Myometrial cell (primary cell): ENCODE data around the gene WDR72.

DNA sequence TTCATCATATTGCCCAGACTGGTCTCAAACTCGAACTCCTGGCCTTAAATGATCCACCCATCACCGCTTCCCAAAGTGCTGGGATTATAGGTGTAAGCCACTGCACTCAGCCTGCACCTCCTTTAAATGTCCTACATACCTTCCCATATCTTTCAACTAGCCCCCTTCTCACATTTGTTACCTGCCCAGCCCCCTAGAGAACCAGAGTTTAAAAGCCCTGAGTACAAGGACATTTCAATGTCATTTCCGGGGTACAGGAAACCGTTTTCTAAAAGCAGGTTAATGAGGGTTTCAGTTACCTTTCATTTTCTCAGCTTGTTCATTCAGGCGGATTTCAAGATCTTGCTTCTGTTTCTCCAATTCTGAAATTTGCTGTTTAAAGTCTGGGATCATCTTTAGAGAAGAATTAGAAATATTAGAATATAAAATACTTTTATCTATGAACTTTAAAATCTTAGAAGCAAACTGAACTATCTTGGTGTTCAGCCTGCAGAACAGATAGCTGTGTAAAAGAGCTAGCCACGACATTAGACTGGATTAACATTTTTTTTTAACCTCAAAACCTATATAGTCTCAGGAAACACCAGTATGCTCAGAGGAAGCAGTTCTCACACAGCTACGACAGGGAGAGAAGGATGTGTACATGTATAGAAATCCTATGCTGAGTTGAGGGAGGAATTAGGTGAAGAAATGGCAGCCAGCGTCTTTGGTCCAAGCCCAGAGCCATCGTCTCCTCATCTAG is 29.8 kb upstream of the GNB5 start:
- RAMPAGE, long total RNA, result no peak

DNA sequence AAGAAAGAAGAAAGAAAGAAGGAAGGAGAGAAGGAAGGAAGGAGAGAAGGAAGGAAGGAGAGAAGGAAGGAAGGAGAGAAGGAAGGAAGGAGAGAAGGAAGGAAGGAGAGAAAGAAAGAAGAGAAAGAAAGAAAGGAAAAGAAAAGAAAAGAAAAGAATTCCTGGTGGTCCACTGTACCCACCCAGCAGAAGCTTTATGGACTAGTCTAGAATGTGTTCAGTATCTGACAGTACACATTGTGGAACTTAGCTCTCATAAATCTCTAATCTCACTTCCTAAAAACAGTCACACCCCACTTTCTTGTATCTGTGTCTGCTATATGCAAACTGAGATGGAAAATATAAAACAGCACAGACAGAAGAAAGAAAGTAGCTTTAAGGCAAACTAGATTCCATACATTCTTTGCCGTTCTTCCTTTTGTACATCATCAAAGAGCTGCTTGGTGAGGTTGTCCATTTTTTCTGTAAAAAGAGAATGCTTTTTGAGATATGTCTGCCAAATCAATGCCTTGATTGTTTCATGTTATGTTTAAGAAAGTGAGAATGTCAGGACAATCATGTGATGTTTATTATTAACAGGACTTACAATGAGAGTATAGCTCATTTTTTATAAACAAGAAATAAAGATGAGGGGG is 41.1 kb upstream of the GNB5 start:
- RAMPAGE, long total RNA, result no peak

GRCh38 chr15:52294388-52294732 is 1.2 kb downstream of the MYO5C start:
- RAMPAGE, long total RNA, result no peak

GRCh38 chr15:52651469-52651792 is 27.8 kb downstream of the ATOSA start:
- RAMPAGE, long total RNA, result no peak

DNA sequence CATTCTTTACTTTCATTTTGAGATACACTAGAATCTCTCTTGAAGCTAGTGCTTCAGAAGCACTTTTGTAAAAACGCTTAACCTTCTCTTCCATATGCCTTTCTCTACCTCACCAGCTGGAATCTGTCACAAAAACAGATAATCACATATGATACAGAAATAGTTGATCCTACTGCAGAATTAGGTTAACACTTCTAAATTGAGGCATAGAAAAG is 1.5 kb downstream of the ATOSA start:
- RAMPAGE, long total RNA, result no peak

GRCh38 chr15:52679772-52679995 is 496 bp upstream of the ATOSA start:
- RAMPAGE, long total RNA, result no peak

GRCh38 chr15:52783793-52784326 is 6.3 kb downstream of the ONECUT1 start:
- RAMPAGE, long total RNA, result no peak

DNA sequence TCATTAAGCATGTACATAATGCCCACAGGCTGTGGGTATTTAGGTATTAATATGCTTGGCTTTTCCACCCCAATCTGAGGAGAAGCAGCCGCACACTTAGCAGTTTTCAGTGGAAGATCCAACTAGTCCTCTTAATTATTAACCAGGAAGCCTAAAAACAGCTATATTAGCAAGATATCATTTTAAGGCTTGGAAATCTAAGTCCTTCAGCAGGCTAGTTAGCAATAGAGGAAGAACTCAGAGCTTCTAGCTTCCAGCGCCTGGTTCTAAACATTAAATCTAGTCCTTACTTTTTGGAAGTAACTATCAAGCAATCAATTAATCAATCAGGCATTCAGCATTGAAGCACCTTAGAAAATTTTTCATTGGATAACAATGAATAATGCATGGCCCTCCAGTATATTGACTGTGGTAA is 16.9 kb upstream of the ONECUT1 start:
- RAMPAGE, long total RNA, result no peak

GRCh38 chr15:53714467-53715052 is 44.9 kb downstream of the WDR72 start:
- RAMPAGE, long total RNA, result no peak

GRCh38 chr15:53759389-53759950 is at the start of gene WDR72:
Gene WDR72, minus strand, starts transcription at chr15:53759663.
- RAMPAGE, long total RNA, result no peak

DNA sequence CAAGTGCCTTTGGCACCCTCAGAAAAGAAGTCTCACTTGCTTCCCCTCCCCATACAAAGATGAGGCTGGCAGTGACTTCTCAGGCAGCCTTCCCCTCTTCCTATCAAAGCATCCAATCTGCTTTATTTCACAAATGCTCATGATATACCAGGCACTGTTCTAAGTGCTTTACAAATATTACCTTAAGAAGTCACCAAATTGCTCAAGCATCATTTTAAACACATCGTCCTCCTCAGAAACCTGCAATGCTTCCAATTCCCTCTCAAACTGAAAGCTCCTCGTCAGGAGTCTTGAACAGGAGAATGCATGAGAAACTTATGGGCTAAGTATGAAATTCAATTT is 181.9 kb downstream of the RSL24D1 start:
- RAMPAGE, long total RNA, result no peak

DNA sequence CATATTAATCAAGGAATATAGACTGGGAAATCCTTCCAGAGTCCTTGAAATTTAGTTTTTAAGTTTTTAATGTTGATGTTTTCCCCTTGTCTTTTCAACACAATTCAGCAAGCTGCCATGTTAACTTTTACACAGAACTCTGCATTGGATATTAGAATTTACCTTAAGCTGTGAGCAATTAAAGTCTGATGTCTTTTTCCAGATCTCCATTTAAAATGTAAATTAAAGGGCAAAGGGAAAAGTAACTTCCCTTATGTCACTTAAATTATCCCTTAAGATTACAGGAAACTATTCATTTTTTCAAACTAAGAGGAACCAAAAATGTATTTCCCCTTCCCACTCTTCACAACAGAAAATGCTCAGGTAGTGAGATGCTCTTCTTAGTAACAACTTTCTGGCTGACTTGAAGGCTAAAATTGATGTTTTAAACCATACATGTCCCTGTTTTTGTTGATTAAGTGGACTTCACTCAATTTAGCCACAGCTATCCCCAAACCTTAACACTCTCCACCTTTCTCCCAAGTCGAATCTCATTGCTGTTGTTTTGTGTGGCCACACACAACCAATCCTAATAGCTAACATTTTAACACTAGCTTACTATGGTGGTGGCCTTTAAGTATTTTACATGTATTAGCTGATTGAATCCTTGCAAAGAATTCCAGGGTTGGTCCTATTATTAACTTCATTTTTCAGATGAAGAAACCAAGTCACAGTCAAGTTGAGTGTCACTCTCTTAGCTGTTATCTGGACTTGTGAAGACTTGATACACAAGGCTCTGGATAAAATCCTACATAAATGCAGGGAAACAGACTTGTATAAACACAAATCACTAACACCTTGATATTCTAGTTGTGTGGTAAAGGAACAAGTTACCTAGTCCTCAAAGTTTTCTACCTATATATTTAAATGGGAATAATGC is 17.5 kb downstream of the RSL24D1 start:
- RAMPAGE, long total RNA, result no peak

DNA sequence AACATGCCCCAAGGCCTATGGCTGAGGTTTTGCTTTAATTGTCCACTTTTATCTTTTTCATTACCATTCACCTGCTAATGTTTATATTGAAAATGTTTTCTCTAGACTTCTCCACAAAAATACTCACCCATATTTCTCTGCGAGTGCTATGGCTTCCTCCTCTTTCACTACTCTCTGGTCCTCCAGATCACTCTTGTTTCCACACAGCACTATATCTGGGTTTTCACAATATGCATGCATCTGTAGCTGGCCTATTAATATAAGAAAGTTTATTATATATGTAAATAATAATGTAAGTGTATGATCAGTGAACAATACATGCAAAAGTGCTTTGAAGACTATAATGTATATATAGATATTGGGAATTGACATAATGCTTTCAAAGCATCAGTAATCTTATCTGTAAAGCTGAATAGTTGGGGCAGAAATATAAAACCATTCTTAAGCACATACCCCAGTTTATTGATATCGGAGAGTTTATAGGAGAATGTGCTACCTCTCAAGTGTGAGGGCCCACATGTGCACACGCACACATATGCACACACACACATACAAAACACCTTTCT is 27.1 kb upstream of the RSL24D1 start:
- RAMPAGE, long total RNA, result no peak

- RAMPAGE, long total RNA, result no peak
These were observed 745 bp downstream of the RAB27A start for GRCh38 chr15:55288751-55289385.

DNA sequence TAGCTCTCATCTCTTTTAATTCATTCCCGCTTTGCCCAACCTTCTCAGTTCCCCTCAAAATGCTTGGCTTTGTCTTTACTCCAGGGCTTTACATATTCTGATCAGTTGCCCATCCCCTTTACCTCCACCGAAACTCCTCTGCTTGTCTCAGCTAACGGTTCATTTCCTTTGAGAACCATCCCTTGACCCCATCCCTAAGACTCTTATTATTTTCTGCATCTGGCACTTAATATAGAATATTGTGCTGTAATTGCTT is 12.7 kb downstream of the CCPG1 start:
- RAMPAGE, long total RNA, result no peak

DNA sequence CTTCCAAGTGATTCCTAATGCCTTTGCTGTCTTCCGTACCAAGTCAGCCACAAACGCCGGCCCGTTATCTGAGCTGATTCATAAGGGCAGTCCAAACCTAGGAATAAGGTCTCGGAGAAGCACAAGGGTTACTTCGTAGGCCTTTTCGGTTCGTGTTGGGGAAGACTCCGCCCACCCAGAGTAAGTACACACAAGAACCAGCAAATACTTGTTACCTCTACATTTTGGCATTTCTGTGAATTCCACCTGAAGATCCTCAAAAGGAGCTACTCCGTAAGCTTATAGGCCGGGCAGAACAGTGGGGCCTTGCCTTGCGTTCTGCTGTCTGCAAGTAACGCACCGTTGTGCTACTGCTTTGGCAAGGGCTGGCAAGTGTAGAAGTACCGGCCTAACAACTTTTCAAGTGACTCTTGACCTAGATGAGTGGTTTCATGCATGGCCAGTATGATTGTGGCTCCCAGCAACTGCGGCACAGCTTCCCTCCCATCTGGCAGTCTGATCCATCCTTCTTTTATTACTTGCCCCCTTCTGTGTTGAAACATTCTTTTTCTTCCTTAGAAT is 6.3 kb upstream of the DNAAF4 start:
- RAMPAGE, long total RNA, result no peak

DNA sequence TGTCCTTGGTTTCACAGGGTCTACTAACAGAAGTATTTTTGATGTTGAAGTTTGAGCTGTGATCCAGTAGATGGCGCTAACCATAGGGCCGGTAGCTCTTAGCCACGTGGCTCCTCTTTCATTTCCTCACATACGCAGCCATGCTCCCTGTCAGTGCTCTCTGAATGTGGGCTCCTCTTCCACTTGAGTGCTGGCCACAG is 18.4 kb upstream of the DNAAF4 start:
- RAMPAGE, long total RNA, result no peak

DNA sequence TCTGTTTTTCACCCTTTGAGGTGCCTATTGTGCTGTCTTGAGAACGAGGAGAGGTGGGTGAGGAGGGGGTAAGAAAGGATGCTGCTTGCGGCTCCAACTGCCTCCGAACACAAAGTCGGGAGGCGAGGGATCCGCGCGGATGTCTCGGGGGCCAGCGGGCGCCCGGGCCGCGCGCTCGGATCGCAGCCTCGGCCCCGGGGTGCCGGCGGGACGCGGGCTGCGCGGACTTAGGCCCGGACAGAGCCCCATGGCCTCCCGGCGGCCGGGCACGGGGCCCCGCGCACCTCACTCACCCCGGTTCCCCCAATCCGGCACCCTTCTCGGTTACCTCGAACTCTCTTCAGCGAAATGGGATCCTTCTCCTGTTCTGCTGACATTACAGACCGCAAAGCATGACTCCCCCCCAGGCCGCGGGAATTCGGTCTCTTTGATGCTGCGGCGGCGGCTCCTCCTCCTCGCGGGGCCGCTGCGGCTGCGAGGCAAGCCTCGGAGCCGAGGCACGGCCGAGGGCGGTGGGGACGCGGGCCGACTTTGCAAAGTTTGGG is 566 bp downstream of the PYGO1 start:
- RAMPAGE, long total RNA, result no peak

- RAMPAGE, long total RNA, result no peak
These were observed 59.0 kb upstream of the PYGO1 start for GRCh38 chr15:55647147-55647467.

- RAMPAGE, long total RNA, result no peak
These were observed 64.2 kb upstream of the PYGO1 start for GRCh38 chr15:55652186-55652891.